Glomerular endothelial cell (primary cell): ENCODE measurements around the genes SMG9, LYPD5, ZNF283 and ZNF226.

DNA sequence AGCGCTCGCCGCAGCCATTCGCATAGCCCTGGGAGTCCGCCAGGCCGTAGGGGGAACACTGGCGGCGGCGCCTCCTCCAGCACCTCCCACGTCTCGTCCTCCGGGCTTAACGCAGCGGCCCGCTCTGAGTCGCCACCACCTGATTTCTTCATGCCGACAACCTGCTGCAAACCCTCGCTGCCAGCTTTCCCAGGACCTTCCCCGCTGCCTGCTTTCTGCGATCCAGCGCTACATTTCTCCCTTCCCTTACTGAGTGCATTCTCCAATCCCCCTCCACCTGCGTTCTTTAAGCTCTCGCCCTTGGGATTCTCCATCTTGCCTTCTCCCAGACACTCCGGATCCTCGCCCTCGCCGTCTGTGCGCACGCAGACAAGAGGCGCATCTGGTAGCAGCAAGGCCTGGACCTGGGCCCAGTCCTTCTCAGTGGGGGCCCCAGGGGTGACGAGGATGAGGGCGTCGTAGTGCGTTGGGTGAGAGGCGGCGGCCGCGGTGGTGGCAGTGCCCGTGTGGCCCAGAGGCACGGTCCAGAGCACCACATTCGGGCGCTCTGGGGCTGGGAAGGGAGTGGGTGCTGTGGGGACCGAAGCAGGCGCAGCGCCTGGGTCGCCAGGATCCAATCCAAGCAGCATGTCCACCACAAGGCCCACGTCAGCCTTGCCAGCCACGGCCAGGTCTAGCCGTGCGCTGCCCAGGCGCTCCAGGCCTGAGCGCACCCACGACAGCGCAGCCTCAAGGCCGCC, 3.2 kb downstream of the IRGQ start:
- RAMPAGE, long total RNA = no peak

DNA sequence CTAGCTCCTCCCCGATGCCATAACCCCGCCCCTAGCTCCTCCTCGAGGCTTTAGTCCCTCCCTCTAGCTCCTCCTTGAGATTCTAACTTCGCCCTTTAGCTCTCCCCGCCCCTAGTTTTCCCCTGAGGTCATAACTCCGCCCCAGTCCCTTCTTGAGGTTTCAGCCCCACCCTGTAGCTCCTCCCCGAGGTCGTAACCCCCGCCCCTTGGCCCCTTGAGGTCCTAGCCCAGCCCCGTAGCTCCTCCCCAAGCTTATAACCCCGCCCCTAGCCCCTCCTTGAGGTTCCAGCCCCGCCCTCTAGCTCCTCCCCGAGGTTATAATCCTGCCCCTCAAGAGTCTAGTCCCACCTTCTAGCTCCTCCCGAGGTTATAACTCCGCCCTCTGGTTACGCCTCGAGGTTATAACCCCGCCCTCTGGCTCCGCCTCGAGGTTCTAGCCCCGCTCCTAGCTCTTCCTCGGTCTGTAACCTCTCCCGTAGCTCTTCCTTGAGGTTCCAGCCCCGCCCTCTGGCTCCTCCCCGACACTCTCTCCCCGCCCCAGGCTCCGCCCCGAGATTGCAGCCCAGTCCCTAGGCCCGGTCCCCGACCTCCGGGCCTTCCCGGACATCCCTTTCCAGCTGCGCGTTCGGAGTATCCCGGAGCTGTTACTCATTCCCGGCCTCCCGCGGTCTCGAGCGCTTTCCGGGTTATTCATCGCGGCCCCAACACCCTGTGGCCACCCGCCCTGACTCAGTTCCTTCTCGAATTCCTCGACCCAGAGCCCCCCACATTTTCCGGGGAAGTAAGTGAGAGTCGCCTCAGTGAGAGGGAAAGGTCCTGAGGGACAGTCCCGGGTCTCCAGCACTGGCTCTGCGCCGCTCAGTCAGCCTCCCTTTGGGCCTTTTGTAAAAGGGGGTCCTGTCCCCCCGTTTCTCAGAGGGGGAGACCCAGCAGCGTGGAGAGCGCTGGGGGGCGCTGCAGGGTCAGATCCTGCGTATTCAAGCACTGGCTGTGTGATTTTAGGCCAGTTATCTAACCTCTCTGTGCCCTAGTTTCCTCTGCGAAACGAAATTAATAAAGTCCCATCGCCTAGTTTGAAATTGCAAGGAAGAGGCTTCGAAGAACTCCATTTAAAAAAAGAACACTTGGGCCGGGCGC, 1.2 kb downstream of the PLAUR start:
- RAMPAGE, long total RNA = no peak

GRCh38 chr19:43675042-43676031, 5.4 kb upstream of the PLAUR start:
- RAMPAGE, long total RNA = no peak

DNA sequence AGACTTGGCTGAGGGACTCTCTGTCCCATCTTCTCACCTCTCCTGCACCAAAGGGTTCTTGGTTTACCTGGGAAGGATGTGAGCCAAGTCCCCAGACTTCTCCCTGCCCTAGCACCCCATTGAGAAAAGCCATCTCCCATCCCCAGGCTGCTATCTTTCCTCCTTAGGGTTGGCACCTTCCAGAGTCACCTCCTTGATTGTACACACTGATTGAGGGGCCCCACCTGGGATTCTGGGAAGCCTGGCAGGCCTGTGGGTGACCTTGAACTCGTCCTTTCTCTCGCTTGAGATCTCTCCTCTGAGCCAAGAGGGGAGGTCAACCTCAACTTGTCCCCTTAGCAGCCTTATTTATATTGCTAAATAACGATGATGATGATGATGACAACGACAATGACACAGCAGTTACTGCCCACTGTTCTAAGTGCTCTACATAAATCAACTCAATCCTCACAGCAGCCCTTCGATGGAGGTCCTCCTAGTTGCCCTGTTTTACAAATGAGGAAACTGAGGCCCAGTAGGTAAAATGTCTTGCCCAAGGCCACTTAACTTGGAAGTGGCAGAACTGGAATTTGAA, 13.2 kb upstream of the PLAUR start:
- RAMPAGE, long total RNA = no peak

DNA sequence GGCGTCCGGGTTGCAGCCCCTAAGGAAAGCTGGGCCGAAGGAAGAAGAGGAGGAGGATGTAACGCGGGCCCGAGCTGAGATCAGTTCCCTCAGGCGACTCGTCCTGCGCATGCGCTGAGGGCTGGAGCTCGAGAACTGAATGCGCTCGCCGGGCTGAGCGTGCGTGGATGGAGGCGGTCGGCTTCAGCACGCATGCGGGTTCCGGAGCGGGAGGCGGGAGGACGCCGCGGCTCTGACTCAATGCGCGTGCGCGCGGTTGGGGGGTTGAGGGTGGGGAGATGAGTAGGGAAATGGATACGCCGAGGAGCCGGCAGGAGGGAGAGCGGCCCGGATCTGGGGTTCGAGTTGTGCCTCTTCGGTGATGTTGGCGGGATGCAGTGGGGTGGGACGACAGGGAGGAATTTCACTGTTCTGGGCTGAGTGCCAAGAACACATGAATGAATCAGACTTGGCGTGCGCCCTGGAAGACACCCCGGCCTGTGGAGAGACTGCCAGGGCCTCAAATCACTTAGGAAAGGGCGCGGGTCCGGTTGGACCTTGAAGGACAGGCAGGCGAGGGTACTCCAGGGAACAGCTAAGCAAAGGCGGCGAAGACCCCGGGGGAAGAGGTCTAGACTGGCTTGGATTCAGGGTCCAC, at the start of gene SMG9:
Gene SMG9 (minus strand): TSS at position 141 of the 637 bp plus-strand sequence.
- RAMPAGE, long total RNA = start-site peak on the minus strand centred at position 72 of the sequence, 83 bp wide, 306 and 16 reads in 2 replicates

DNA sequence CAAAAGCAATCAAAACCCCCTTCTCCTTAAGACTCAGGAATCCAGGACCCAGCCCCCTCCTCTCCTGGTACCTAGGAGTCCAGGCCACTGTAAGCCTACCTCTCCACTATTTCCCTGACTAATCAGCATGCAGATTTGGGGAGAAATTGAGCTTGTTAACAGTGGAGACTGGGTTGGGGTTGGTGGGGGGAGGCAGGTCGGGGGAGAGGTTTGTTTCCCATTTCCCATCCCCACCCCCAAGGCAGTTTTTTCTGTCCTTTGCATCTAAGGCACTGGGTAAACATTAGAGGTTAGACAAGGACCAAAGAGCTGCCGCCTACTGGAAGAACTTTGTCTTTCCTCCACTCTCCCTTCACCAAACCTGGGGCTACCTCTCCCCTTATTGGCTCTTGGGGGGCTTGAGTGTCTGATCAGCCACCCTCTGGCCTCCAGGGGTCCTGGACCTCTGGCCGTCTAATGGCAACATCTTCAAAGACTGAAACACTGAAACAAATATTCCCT, 971 bp downstream of the KCNN4 start:
- RAMPAGE, long total RNA = no peak

- RAMPAGE, long total RNA = no peak
These were observed at the start of gene LYPD5 for GRCh38 chr19:43802310-43802718. TSS of gene LYPD5 (minus strand) at chr19:43802447.

DNA sequence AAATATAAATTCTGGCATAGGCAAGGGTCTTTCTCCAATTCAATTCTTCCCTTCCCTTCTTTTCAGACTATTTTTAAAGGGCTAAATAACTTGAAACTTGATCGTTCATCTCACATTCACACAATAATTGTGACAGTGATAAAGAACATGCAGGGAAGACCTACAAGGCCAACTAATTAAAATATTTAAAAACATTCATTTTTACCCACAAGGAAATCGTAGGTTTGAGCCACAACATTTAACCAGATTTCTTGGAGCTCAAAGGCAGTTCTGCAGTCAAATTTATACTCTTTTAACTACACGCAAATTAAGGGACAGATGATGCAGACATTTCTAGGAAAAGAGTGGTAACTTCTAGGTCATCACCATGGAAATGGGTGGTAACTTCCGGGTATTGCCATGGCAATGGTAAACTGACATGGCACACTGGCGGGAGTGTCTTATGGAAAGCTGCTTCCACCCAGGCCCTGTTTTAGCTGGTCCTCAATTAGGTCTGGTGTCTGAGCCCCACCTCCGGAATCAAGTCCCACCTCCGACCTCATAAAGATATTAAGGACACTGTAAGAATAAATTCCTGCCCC, 10.3 kb upstream of the LYPD5 start:
- RAMPAGE, long total RNA = no peak

DNA sequence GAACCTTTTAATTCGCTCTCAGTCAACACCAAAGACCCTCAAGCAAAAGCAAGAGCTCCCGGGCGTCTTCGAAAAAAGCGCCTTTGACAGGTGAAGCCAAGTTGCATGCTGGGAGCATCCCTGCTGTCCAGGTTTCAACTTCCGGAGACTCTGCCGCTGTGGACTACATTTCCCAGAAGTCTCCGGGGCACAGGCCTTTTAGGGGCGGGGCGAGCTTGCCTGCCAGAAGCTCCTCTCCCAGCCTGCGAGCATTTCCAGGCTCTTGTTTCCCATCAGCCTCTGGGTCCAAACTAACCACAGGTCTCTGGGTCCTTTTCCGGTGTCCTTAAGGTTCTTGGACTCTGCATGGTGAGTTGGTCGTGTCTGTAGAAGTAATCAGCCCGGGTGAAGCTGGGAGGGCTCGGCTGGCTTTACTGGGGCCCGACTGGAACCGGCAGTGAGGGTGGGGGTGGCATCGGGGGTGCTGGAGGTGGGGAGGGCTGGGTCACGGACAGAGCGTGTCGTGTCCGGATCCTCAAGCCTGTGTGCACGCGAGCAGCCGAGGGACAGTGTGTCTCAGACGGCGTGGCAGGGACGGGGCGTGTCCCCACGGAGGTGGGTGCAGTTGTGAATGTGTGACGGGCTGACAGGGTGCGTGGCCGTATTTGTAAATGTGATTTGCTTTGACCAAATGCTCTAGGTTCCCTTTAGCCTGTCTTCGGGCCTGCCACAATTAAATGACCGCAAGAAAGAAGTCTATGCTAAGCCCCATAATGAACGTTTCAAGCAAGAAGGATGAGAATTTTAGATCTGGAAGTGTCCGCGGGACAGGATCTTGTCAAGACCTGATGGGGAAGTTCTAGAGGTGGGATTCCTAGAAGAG, at the start of gene ZNF283:
Gene ZNF283 (plus strand): TSS at position 225 of the 862 bp plus-strand sequence.
- RAMPAGE, long total RNA = start-site peak on the plus strand centred at position 281 of the sequence, 113 bp wide, 23 and 52 reads in 2 replicates

DNA sequence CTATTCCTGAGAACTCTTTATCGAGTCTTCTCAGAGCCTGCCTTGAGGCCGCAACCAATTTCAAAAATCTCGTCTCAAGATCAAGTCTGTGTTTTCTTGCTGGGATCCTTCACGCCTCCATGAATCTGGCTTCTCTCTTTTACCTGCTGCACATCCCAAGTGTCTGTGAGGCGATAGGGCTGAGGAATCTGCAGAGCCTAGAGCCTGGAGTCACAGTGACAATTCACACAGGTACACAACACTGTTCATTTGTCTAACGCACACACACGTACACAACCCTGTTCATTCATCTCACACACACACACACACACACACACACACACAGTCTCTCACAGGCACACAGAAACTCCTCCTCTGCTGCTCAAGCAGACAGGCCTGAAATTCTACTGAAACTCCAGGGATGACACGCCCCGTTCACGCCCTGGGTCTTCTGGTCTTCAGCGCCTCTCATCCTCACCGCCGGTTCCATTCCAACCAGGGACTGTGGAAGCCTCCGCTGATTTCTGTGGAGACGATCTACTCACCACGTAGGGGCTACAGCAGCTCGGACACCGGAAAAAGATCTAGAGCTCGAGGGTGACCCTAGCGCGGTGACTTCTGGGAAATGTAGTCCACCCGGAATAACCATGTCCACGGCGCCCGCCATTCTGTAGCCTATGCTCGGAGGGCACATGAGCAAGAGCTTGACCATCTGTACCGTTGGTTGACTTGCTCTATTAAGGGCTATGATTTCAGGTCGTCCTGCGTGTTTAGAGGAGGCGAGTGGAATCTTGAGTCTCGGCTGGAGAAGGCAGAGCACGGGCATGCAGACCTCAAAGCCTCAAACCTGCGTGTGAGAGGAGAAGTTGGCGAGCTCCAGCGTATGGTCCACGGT, 17.7 kb upstream of the ZNF404 start:
- RAMPAGE, long total RNA = start-site peak on the minus strand centred at position 529 of the sequence, 39 bp wide, 29 and 14 reads in 2 replicates

DNA sequence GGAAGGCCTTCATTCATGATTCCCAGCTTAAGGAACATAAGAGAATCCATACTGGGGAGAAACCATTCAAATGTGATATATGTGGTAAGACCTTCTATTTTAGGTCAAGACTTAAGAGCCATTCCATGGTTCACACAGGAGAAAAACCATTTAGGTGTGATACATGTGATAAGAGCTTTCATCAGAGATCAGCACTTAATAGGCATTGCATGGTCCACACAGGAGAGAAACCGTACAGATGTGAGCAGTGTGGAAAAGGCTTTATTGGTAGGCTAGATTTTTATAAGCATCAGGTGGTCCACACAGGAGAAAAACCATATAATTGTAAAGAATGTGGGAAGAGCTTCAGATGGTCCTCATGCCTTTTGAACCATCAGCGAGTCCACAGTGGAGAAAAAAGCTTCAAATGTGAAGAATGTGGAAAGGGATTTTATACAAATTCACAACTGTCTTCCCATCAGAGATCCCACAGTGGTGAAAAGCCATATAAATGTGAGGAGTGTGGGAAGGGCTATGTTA, 6.0 kb upstream of the ZNF230 start:
- RAMPAGE, long total RNA = no peak

DNA sequence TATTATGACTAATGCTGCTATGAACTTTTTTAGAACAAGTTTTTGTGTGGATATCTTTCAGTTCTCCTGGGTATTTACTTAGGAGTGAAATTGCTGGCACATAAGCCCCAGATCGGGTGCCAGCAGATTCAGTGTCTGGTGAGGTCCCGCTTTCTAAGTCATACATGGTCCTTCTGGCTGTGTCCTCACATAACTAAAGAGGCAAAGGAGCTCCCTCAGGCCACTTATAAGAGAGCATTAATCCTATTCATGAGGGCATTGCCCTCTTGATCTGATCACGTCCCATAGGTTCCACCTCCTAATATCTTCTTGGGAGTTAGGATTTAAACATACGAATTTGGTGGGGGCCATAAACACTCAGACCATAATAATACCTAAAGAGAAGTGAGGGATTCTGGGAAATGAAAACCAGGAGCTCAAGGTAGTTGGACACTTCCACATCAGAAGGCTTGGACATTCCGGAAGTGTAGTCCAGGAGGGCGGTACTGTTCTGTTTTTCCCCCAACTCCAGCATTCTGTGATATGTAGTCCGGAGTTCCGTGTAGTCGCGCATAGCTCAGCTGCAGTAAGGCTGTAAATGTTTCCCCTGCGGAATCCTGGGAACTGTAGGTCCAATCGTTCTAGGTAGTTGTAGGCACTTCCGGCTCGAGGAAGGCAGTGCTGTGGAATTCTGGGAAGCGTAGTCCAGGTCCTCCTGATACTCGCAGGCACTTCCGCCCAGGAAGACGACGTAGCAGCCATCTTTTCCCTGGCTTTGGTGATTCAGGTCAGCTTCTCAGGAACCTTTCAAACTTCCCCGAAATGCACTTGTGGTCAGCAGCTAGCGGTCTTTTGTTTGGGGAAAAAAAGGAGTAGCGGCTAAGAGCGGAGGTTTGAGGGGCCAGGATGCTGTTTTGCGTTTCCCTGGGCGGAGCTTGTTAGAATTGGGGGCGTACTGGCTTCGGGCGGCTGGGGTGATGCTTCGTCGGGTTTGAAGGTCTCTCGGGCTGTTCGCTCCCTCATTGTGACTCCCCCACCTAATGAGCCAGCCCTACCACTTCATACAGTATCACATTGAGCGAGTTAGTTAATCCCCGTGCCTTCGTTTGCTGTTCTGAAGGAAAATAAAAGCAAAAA, at the start of gene ZNF226:
Gene ZNF226 (plus strand): TSS at position 724 of the 1,116 bp plus-strand sequence.
- RAMPAGE, long total RNA = start-site peak on the plus strand centred at position 736 of the sequence, 16 bp wide, 199 and 186 reads in 2 replicates

- RAMPAGE, long total RNA = no peak
These were observed 13.3 kb downstream of the ZNF226 start for GRCh38 chr19:44177746-44179039.

GRCh38 chr19:44592094-44592841, 21.1 kb upstream of the IGSF23 start:
- RAMPAGE, long total RNA = no peak

GRCh38 chr19:44749108-44749517, 605 bp downstream of the BCL3 start:
- RAMPAGE, long total RNA = no peak

- RAMPAGE, long total RNA = no peak
These were observed 9.6 kb downstream of the BCL3 start for GRCh38 chr19:44757718-44758954.

GRCh38 chr19:44767814-44768328, 9.8 kb upstream of the CBLC start:
- RAMPAGE, long total RNA = no peak

DNA sequence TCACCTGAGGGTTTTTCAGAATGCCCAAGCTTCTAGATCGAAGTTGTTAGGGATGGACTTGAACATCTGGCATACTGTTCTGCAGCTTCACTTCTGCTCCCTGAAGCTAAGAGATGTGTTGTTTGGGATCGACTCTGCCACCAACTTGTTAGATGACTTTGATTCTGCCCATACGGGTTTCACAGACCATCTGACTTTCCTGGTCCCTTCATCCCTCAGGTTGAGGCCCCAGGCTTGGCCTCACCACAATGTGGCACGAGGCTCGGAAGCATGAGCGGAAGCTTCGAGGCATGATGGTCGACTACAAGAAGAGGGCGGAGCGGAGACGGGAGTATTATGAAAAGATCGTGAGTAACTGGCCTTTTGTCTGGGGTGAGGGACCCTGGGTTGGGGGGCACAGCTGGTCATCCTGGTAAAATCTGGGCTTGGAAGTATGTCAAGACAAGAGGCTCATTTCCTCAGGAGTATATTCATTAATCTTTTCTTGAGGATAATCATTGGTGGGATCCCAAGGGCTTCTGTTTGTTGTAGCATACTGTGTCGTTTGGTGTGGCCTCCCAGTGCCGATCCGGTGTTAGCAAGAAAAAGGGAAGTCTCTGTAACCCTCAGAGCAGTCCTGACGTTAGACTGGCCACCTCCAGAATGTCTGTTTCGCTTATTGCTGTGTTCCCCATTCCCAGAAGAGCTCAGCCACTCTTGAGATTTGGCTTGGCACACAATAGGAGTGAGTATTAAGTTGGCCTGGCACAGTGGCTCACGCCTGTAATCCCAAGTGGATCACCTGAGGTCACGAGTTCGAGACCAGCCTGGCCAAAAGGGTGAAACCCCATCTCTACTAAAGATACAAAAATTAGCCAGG, 1.3 kb downstream of the CLASRP start:
- RAMPAGE, long total RNA = no peak

- RAMPAGE, long total RNA = no peak
These were observed 23.5 kb downstream of the NKPD1 start for GRCh38 chr19:45137146-45137730.

DNA sequence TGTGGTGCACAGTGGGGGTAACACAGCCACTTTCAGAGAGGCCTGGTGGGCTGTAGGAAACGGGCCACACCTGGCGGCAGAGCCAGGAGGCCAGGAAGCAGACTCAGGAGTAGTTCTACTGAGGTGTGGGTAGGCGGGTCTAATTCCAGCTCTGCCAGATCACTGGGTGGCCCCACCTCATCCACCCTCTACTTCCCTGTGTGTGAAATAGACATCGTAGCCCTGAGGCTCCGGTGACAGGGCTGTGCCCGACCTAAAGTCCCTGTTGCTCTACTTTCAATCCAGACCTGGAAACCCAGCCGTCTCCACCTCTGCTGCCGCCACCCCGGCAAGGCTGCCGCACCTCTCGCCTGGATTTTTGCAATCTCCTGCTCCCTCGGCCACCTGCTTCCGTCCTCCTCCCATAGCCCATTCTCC, 4.0 kb downstream of the NKPD1 start:
- RAMPAGE, long total RNA = no peak